ENCODE data around the genes CHN1 and ATP5MC3.

DNA sequence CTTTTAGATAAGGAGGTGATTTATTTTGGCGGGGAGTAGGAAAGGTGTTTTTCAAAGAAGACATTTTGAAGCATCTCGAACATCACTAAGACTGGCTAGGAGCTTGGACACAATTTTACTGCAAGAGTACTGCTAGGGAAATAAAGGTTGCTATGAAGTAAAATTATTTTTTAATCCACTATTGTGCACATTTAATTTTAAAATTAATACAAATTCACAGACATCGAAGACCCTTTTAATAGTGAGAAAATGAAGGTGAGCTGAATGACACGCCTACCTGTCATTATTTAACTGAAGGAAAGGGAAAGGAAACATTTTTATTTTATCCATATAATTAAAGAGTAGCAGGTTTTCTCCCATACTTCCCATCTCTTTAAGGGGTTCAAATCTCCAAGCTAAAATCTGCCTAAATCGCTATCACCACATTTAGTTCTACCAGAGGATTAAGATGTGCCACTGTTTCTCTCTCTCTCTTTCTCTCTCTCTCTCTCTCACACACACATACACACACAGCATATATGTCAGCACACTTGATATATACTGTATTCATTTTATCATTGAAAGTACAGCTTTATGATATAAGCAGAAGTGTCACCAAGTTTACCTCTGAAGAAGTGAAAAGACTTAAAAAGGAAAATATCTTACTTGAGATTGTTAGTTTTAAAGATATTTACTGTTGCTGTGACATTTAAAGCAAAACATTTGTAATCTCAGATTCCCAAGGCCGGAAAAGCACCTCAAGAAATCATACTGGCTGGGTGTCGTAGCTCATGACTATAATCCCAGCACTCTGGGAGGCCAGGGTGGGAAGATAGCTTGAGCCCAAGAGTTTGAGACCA is 3.2 kb downstream of the WIPF1 start:
- RRBS, result no CpG with 5 or more reads among the region's 7 CpGs

DNA sequence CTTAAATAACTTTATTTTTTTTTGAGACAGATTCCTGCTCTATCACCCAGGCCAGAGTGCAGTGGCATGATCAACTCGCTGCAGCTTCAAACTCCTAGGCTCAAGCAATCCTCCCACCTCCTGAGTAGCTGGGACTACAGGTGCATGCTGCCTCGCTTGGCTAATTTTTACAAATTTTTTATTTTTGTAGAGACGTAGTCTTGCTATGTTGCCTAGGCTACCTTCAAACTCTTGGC is 14.2 kb upstream of the WIPF1 start:
- RRBS, result no CpG with 5 or more reads among the region's 3 CpGs

DNA sequence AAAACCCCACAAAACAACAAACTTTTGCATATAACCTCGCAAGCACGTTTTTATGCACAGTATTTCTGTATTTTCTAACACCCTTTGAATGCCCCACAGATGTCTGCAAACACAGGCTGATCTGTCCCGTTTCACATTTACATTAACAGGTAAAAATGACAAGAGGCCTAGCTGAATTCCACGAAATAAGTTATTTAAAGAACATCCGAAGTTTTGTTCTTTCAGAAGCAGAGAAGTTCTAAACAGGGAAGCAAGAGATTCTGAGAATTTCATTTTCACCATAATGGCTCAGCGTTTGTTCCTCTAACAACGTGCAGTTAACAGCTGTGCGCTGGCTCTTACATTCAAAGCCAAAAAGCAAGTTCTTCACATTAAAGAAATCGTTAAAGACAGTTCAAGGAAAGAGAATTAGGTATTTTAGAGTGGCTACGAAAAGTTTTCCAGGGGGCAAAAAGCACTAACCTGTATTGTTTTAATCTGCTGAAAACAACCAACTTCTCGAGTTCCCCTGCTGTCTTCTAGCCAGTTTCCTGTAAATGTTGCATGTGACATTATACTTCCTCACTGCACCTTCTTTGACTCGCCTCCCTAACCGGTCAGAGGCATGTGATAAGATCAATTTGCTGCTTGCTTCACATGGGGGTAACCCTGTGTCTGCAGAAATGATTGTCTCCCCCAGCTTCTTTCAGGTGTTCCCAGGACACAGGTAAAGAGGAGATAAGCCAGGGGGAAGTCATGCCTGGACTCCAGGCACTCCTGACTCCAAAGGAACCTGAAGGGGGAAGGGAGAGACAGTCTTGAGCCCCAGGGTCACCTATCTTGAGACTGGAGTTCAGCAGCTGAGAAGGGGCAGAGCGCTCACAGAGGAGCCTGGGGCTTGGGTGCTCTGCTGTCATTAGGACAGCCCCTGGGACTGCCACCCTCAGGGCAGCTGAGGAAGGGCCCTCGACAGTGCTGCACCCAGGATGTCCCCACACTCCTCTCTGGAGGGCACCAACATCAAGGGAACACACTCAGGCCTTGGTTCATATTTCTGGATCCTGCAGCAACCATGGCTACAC is 36.8 kb upstream of the WIPF1 start:
- RRBS, result no CpG with 5 or more reads among the region's 15 CpGs

DNA sequence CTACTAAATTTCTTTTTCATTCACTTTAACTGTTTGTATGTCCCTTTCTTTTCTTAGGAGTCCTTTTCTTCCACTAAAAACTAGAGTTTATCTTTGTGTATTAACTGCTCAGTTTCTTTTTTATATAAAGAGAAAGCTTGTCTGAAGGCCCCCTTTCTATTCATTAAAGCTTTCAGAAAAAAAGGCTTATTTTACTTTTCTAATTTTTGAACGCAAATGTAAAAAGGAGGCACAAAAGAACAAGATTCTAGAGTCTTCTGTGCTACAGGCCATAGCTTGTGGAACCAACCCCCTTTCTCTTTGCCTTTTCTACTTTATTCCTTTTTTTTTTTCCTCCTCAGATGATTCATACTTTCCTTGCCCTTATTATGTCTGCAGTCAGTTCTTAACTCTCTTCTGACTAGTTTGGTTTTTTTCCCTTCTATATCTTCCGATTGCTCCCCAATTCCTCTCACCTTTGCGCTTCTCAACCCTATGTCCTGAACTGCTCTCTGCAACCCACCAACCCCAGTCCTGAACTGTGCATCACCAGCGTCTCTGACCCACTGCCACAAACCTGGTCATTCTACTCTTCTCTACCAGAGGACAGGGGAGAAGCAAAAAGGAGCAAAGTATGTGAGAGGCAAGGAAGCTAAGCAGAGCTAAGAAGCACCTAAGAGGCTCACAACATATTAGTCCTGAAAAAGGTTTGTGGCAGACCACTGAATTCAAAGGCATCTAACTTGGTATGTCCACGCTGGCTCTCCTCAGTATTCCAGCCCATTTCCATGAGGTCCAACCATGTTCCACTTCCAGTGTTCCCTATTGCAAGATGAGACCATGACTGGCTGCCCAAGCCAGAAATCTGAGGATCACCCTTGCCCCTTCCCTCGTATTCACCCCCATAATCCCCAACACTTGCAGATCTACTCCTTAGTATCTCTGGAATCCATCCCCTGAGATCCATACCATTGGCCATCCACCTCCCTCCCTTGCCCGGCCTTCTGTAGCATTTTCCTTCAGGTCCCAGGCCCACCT is 57.0 kb upstream of the WIPF1 start:
- RRBS, result no CpG with 5 or more reads among the region's 7 CpGs

- RRBS, result no CpG with 5 or more reads among the region's 4 CpGs
Observed at GRCh38 chr2:174662909-174663343, 65.3 kb upstream of the WIPF1 start.

DNA sequence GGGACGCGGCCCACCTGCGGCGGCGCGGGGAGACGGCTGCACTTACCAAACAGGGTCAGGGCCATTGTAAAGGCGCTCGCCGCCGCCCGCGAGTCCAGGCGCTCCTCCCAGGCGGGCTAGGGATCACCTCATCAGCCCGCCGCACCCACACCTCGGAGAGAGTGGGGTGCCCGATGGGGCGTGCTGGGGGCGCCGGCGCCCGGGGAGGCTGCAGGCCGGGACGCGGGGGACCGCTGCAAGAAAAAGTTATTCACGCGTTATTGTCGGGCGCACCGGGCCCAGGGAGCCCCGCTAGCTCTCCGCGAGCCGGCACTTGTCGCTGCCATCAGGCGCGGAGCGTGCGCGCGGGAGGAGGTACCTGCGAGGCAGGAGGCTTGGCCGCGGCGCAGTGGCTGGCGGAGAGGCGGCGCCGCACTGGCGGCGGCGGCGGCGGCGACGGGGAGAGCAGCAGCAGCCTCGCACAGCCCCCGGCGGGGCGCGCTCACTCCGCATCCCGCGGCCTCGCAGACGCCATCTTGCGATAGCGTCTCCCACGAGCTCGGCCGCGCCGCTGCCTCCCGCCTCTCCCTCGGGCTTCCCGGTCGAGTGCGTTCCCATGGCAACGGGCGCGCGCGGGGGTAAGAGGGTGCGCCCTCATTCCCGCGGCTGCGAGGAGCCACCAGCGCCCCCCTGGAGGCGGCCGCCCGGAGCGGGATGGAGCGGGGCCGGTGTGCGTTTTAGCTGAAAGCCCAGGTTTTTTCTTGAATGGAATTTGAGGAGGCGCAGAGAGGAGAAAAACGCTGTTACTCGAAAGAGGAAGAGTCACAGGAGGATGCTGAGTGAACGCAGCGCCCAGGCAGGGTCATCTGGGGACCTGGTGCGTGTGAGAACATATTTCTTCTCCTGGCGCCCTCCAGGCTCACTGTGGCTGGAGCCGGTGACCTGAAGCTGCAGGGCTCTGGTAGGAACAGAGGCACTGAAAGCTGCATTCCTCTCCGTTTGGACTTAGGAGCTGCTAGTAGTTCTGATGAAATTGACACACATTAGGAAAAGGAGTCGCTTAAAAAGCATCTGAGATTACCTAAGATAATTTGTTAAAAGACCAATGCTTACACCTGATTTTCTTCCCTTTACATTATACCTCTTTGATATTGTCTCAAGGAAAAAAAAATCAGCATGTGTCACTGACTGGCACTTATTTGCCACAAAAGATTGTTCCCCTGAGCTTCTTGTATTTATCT is at the start of gene CHN1:
Gene CHN1 (minus strand): TSS at position 534 of the 1,220 bp plus-strand sequence.
- RRBS, result 1% methylated on average over 9 of the region's 108 CpGs

DNA sequence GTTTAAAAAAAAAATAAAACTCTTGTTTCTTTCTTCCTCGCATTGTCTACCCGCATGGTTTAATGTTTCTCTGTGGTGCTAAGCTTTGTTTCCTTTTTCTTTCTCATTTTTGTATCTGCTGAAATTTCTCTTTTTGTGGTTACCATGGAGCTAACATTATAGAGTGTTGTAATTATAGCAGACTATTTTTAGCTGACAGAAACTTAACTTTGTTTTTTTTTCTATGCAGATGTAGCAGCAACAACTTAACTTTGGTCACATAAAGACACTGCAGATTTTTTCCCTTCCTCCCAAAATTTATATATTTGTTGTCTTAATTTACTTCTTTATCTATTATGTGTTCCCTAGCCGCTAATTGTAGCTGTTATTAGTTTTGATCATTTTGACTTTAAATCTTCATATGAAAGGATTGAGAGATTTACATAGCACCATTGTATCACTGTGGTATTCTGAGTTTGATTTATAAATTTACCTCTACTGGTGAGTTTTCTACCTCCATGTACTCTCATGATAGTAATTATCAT is 43.2 kb upstream of the CHN1 start:
- RRBS, result no CpG with 5 or more reads among the region's 3 CpGs

GRCh38 chr2:175181126-175182017 is at the start of gene ATP5MC3:
TSS of gene ATP5MC3 (minus strand) at chr2:175181710.
- RRBS, result 2% methylated on average over 16 of the region's 54 CpGs

DNA sequence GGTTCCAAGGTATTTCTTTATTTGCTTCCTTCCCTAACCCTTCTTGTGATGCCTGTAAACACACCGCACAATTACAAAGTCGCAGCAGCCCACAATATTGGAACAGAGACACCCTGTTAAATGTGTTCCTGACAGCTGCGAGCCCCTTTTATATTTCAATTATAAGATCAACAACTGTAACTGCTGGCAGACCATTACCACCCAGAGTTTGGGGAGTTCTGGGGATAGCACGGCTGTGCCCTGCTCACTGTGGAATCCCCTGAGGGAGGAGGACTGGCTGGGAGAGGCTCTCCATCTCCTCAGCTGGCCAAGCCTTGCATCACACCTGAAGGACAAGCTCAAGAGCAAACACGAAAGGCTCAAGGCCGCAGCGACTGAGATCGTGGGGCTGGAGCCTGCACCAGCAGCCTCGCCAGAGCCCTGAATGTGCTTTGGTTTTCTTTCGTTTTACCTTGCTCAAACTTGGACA is 282.3 kb upstream of the ATP5MC3 start:
- RRBS, result no CpG with 5 or more reads among the region's 10 CpGs

DNA sequence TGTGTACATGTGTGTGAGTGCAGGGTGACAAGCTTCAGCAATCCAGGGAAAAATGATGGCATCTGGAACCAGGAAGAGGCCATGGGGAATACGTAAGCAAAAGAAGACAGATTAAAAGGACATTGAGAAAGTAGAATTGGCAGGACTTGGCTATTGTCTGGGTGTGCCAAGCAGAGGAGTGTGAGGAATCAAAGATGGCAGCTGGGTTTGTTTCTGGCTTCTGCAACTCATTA is 214.2 kb downstream of the LNPK start:
- RRBS, result no CpG with 5 or more reads among the region's 1 CpG

- RRBS, result 20% methylated on average over 1 of the region's 31 CpGs
Observed at GRCh38 chr2:176088268-176088952, 4.1 kb upstream of the HOXD13 start.

DNA sequence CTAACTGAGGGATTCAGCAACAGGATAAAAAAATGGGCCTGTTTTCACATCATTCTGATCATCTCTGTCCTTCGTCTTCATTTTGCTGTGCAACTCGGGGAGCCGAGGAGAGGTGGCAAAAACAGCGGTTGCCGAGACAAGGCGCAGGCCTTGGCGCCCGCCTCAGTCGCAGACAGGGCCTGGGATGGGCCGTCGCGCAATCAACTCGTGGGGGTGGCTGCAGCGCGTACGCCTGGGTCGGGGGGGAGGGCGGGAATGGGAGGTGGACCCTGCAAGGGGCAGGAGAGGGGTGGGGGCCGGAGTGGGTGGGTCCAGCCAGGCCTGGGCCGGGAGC is 322 bp upstream of the HOXD13 start:
- RRBS, result 3% methylated on average over 1 of the region's 20 CpGs

DNA sequence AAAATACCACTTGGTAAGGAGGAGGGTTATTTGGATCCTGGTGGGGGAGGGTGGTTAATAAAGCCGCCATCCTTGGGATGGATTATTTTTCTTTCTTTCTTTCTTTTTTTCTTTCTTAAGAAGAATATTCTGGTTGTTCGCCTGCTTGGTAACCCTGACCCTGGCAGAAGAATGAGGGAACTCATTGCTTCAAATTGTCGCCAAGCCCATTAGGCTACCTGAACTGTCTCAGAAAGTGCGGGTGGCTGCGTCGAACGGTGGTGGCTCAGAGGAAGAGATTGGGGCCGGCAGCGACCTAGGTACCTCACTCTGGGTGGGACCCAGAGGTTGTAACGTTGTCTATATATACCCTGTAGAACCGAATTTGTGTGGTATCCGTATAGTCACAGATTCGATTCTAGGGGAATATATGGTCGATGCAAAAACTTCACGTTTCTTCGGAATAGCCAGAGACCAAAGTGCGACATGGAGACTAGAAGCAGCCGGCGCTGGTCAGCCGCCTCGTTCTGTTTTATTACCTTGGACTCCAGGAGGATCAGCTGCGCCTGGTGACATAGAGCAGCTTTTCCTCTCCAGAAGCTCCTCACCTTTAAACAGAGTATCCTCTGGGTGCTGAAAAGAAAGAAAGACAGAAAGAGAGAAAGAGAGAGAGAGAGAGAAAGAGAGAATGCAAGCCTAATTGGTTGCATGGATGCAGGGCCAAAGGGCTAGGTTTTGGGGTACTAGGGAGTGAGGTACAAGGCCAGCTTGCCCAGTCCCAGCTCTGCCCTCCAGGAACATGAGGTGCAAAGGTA is 1.2 kb upstream of the HOXD4 start:
- RRBS, result no CpG with 5 or more reads among the region's 22 CpGs

DNA sequence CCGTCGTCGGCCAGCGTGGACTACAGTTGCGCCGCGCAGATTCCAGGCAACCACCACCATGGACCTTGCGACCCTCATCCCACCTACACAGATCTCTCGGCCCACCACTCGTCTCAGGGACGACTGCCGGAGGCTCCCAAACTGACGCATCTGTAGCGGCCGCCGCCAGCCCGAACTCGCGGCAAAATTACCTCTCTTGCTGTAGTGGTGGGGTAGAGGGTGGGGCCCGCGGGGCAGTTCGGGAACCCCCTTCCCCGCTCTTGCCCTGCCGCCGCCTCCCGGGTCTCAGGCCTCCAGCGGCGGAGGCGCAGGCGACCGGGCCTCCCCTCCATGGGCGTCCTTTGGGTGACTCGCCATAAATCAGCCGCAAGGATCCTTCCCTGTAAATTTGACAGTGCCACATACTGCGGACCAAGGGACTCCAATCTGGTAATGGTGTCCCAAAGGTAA is 15.0 kb downstream of the HOXD3 start:
- RRBS, result 21% methylated on average over 6 of the region's 35 CpGs

DNA sequence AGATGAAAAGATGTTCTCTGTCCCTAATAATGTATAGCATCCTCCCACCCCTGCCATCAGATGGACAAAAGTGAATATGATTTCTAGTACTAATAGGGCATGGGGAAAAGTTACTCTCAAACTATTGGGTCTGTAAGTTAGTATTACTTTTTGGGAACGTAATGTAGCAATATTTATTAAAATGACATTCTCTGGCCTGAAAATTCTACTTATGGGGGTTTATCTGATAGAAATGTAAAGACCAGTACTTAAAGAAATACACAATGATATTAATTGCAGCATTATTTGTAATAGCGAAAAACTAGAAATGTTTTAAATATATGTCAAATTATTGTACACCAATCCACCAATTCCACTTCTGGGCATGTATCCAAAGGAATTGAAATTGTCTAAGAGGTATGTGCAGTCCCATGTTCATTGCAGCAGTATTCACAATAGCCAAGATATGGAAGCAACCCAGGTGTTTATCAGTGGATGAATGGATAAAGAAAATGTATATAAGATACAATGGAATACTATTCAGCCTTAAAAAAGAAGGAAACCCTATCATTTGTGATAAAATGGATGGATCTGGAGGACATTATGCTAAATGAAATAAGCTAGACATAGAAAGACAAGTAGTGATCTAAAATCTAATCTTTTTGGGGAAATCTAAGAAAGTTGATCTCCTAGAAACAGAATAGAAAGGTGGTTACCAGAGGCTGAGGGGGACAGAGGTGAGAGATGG is 2.5 kb downstream of the MTX2 start:
- RRBS, result no CpG with 5 or more reads among the region's 2 CpGs

DNA sequence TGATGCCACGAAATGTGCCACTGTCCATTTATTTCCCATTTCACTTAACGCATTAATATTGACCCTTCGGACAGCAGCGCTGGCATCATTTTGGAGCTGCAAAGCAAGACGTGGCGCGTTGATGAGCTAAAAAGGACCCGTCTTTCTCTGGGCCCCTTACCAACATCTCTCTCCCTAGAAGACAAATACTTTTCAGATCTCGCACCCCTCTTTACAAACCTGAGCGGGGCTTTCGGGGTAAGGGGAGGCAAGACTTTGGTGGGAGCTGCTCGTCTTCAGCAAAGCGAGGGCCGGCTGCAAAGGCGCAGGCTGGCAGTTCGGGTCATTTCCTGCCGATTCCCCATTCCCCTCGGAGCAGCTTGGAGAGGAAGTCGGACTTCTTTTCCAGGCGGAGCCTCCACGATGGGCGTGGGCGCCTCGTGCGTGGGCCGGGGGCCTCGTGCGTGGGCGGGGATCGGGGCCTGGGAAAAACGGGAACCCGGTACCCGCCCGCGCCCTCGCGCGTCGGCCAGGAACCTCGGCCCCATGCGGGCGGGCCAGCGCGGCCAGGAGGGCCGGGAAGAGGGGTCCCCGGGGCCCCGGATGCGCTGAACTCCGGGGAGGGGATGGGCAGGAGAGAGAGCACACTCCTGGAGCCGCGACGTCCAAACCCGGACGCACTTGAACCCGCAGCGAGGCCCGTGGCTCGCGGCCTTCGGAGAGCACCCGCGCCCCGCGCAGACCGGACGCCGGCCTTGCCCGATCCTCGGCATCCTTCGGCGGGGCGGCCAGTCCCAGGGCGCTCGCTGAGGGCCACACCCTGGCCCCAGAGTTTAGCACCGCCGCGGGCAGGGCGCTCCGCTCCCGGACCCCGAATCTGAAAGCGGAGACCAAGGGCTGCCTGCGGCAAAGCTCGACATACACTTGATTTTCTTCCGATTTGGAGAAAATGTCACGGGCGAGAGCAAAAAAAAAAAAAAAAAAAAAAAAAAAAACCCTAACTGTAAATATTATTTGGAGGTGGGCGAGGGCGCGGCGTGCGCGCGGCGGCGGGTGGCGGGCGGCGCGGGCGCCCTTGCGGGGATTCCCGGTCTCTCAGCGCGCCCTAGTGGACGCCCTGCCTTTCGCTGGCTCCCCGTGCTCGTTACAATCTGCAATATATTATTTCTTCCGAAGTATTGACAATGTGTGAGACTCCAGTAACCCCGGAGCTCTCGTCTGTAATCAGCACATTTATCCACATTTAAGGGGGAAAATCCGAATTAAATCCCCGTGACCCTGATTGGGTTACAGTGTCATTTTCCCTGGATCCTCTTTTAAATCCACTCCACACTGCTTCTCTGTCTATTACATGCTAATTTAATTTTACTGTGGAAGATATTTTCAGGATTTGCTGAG is 368.5 kb downstream of the MTX2 start:
- RRBS, result 2% methylated on average over 34 of the region's 114 CpGs

DNA sequence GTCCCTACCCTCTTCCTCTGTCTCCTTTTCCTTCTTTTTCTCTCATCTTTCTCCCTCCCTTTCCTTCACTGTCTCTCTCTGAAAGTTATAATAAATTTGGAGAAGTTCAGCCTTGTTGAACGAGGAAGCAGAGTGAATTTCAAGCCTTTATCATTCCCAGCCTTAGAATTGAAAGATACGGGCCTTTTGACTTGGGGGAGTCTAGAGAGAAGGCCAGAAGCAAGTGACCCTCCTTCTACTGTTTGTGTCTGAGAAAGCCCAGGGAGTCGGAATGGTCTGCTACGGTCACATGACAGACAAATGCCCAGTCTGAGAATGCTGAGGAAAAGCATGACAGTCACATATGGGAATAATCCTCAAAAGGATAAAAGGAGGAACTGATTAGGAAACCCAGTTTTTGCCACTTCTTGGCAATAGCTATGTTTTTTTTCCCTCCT is 38.2 kb upstream of the HNRNPA3 start:
- RRBS, result no CpG with 5 or more reads among the region's 4 CpGs

DNA sequence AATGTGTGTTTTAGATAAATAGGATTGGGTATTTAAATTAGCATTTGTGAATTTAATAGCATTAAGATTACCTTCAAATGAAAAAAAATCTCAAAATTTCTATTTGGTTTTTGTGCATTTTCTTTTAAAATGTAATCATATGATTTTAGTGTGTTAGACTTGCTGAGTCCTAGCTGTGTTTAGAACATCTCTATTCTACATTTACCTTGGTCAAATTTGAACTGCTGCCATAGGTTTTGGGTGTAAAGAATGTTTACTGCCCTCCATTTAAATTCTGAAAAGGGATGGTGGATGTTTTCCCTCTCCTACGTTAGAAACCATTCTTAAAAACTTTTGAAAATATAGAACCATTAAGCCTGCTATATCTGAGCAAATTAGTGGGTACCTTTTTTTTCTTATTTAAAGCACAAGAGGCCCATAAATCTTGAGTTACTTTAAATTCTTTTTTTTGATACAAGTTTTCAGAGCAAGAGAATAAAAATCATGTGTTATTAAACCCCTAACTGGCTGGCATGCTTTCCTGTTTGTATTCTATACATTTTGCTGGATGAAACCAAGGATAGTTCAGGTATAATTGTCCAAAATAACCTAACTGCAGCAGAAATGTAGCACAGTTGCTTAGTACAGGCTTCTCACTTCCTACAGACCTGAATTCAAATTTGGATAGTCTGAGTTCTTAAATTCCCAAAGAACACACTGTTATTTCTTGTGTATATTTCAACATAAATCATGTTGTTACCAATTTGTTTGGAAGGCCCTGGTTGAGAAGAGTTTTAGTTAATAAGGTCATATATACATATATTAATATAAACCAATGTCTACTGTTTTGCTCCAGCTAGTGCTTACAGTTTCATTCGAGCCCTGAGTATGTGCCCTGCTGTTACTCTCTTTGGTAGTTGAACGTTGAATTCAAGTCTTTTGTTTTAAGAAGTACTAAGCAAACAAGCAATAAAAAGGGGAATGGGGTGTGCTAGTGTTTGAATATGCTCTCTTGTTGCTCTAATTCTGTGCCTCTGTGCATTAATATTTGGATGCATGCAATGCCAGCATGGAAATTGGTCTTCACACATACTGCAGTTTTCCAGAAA is 7.8 kb downstream of the HNRNPA3 start:
- RRBS, result no CpG with 5 or more reads among the region's 3 CpGs

- RRBS, result 1% methylated on average over 15 of the region's 30 CpGs
Observed at GRCh38 chr2:177264262-177264487, 352 bp downstream of the NFE2L2 start.

Measured in AG09319 (cell line).